Measurements from ENCODE around the genes HCFC1, OPN1MW and TKTL1.

DNA sequence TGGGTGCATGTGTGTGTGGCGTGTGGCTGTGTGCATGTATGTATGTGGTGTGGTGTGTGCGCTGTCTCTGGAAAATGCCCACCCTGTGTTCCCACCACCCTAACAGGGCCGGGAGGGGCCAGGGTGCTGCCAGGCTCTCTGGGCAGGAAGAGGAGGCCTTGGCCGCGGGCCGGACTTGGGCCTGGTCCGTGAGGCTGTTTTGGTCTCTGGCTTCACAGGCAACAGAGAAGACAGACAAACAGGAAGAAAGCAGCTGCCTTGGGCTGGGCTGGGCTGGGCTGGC is 977 bp upstream of the AVPR2 start:
- PRO-cap, 2 experiments = no peak in any of the 2 experiments
- RAMPAGE, long total RNA, 4 experiments = no peak in any of the 4 experiments

- PRO-cap, 2 experiments = no peak in any of the 2 experiments
- RAMPAGE, long total RNA, 4 experiments = no peak in any of the 4 experiments
Observed at GRCh38 chrX:153942700-153943132, 1.7 kb downstream of the RENBP start.

DNA sequence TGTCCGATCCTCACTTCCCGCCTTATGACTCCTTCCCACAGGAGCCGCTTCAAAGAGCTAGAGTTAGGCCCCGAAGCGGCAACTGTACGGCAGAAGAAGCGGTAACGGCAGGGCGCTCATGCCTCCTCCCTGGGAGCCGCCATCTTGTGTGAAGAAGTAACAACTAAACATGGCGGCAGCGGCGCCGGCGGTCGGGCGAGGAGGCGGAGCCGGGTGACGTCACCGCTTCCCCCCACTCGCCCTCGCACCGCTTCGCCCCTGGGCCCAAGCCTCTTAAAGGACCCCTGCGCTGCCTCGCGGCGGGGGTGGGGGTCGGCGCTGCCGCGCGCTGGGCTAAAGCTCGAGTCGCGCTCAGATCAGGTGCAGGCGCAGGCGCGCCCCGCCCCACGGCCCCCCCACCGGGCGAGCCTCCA is at the start of gene HCFC1:
Gene HCFC1, minus strand, starts transcription at position 150 of the 413 bp plus-strand sequence.
- PRO-cap, 2 experiments = peak in 1 of 2 experiments; most common plus-strand start position 276 of the sequence (in 1); most common minus-strand start position 150 of the sequence (in 1)
- RAMPAGE, long total RNA, 4 experiments = start-site peak on the minus strand in 3 of 4 experiments, centred at positions 153 to 162 of the sequence, 288 to 1,020 reads per replicate

DNA sequence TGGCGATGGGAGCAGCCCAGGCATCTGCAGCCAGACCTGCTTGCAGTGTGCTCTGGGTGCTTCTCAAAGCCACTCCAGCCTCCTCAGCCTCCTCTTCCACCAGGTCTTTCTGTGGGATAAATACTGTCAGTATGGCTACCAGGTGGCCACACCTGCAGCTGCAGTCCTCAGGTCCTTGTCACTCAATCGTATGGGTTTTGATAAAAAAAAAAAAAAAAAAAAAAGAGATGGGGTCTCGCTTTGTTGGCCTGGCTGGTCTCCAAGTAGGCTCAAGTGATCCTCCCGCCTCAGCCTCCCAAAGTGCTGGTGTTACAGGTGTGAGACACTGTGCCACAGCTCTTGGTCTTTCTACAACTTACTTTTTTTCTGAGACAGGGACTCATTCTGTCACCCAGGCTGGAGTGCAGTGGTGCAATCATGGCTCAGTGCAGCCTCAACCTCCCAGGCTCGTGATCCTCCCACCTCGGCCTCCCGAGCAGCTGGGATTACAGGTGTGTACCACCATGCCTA is 5.5 kb downstream of the IRAK1 start:
- PRO-cap, 2 experiments = no peak in any of the 2 experiments
- RAMPAGE, long total RNA, 4 experiments = no peak in any of the 4 experiments

DNA sequence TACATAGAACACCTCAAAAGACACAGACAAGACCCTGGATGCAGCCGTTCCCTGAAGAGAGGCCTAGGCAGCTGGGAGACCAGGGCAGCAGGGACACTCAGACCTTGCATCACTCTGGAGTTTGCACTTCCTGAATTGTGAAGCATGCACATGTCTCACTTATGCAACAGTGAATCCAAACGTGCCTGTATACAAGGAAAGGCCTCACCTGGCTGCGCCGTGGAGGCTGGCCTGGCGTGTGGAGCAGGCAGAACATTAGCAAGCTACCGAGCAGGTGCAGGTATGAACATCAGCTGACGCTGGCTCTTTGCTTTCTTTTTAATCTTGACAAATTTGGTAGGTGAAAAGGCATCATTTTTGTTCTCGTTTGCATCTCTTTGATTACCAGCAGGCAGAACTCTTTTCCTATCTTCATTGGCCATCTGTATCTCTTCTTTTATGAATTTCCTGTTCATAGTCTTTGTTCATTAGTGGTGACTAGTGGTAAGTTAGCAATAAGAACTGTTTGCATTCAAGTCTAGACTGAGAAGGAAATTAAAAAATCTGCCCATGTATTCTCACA is 37.1 kb upstream of the IRAK1 start:
- PRO-cap, 2 experiments = no peak in any of the 2 experiments
- RAMPAGE, long total RNA, 4 experiments = no peak in any of the 4 experiments

- PRO-cap, 2 experiments = peak in 2 of 2 experiments; most common plus-strand start chrX:154097162 (in 1); most common minus-strand start chrX:154097118 (in 1)
- RAMPAGE, long total RNA, 4 experiments = no peak in any of the 4 experiments
Observed at GRCh38 chrX:154096510-154097412, 756 bp downstream of the MECP2 start.

GRCh38 chrX:154116252-154116866 is 18.8 kb upstream of the MECP2 start:
- PRO-cap, 2 experiments = no peak in any of the 2 experiments
- RAMPAGE, long total RNA, 4 experiments = no peak in any of the 4 experiments

DNA sequence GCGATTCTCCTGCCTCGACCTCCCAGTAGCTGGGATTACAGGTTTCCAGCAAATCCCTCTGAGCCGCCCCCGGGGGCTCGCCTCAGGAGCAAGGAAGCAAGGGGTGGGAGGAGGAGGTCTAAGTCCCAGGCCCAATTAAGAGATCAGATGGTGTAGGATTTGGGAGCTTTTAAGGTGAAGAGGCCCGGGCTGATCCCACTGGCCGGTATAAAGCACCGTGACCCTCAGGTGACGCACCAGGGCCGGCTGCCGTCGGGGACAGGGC is at the start of gene OPN1MW:
Gene OPN1MW, plus strand, starts transcription at position 195 of the 265 bp plus-strand sequence.
- PRO-cap, 2 experiments = no peak in any of the 2 experiments
- RAMPAGE, long total RNA, 4 experiments = no peak in any of the 4 experiments

- PRO-cap, 2 experiments = no peak in any of the 2 experiments
- RAMPAGE, long total RNA, 4 experiments = no peak in any of the 4 experiments
Observed at GRCh38 chrX:154295545-154296012, at the start of gene TKTL1. Gene TKTL1, plus strand, starts transcription at chrX:154295795.

DNA sequence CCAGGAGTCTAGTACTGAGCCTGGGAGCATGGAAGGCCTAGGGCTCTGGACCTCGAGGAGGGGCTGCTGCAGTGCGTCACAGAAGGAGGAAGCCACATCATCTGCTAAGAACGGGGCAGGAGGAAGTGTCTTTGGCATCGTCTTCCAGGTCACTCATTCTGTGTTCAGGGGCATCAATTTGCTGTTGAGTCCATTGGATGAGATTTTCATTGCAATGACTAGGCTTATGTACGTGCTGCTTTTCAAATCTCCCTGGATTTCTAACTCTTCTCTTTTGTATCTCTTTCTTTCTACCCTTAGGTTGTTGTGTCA is 38.5 kb downstream of the TKTL1 start:
- PRO-cap, 2 experiments = no peak in any of the 2 experiments
- RAMPAGE, long total RNA, 4 experiments = no peak in any of the 4 experiments

DNA sequence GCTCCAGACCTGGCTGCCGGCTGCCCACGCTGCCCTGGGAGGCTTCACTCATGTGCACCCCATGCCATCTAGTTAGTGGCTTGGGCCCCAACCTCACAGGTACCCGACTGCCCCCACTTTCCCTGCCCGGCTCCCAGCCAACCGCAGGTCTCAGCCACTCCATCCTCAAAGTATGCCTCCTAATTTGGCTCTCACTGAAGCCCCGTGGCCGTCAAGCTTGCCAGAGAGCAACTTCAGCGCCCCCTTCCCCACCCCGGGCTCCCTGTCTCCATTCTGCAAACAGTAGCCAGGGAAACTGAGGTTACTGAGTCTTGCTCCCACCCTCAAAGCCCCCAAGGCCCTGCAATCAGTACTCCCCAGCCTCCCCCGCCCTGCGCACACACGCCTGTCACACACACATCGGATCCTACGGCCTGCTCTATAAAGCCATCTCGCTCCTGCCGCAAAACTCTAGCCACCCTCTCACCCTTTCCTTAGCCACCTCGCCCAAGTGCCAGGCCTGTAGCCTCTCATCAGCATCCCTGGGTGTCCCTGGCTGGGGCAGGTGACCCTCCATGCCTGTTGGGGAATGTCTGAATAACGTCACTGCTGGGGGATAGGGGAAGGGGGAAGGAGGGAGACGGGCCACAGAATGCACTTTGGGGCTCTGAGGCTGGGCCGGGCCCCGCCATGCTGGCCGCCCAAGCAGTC is 18.2 kb downstream of the FLNA start:
- PRO-cap, 2 experiments = no peak in any of the 2 experiments
- RAMPAGE, long total RNA, 4 experiments = no peak in any of the 4 experiments

DNA sequence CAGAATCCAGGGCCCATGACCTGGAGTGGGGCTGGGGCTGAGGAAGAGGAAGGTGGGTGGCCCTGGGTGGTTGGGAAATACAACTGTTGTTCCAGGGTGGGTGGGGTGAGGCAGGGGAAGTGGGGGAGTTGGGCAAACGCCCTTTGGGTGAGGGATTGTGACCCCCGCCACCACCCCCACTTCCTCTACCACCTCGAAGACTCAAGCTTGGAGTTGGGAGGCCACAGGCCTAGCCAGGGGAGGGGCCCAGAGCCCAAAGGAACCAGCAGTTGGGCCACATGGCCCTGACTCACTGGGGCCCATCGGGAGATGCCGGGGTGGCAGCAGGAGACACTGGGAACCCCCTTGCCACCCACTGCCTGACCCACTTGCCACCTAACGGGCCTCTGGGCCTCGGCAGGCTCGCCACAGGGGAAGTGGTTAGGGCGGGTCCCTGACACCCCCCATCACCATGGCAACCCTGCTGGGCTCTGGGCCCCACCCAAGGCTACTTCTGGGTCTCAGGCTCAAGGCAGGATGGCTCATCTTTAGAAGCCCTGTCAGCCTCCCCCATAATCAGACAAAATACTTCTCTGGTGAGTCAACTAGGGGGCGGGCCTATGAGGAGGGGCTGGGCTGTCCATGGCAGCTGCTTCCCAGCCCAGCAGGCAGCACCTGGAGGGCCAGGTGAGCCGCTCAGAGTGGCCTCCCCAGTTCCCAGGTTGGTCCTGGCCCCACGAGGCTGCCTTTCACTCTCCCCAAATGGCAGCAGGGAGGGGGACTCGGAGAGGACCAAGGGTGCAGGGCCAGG is 5.7 kb downstream of the FLNA start:
- PRO-cap, 2 experiments = peak in 2 of 2 experiments; most common plus-strand start position 646 of the sequence (in 2); most common minus-strand start position 409 of the sequence (in 1)
- RAMPAGE, long total RNA, 4 experiments = no peak in any of the 4 experiments

DNA sequence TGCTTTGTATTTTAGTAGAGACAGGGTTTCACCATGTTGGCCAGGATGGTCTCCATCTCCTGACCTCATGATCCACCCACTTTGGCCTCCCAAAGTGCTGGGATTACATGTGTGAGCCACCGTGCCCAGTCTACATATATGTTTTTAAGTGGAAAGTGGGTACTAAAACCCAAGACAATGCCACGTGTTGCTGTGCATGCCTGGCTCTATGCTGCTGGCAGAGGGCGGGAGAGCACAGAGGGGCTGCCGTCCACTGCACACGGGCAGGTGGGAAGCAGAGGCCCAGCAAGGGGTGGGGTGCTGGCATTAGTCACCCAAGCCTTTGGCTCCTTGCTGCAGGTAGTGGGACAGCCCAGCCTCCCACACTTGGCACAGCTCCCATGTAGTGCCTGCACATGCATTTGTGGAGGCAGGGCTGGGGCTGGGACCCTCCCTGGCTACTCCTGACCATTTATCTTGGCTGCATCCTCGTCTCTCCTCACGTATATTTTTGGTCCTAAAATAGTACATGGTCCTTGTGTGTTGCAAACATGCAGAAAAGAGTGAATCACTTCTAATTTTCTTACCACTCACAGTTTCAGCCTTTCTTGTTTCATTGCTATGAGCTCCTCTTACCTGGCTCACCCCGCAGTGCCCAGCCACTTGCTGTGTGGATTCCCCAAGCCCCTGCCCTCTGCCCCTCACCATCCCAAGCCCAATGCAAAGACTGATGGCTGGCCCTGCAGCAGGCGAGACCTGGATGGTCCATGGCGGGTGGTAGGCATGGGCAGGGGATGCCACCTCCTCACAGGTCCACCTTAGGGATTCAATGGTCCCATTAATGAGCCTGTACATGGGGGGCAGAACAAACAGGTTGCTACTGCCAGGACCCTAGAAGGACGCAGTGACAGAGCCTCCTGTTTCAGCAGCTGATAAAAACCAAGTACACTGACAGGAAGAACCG is 3.7 kb downstream of the EMD start:
- PRO-cap, 2 experiments = no peak in any of the 2 experiments
- RAMPAGE, long total RNA, 4 experiments = no peak in any of the 4 experiments

DNA sequence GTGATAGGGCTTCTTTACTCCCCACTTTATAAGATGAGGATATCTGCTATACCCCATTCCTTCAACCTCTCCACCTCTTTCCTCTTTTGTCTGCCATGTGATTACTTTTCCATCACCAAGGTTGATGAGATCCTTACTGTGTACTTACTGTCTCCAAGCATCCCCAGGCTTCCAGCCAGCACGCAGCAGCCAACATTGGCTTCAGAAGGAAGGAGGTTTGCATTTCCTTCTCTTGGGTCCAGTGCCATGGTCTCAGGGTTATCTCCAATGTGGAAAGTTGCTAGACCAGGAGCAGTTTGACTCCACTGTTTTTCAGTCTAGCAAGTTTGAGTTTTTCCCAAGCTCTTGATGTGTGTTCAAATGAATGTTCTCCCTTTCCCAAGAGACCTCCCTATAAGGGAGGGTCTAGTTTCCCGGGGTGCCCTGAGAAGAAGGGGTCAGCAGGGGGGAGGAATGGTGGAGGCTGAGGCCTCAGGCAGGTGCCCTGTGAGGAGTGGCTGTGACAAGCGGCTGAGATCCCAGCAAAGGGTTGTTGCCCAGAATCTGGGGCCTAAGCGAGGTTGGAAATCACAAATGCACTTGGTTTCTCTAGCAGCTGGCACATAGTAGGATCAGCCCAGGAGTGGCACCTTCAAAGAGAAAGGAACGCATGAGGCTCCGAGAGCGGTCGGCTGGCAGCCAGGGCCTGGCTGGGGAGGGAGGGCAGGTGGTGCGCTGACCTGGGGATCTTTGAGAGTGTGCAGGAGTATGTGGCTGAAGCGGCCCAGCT is 7.2 kb downstream of the TAFAZZIN start:
- PRO-cap, 2 experiments = no peak in any of the 2 experiments
- RAMPAGE, long total RNA, 4 experiments = no peak in any of the 4 experiments

DNA sequence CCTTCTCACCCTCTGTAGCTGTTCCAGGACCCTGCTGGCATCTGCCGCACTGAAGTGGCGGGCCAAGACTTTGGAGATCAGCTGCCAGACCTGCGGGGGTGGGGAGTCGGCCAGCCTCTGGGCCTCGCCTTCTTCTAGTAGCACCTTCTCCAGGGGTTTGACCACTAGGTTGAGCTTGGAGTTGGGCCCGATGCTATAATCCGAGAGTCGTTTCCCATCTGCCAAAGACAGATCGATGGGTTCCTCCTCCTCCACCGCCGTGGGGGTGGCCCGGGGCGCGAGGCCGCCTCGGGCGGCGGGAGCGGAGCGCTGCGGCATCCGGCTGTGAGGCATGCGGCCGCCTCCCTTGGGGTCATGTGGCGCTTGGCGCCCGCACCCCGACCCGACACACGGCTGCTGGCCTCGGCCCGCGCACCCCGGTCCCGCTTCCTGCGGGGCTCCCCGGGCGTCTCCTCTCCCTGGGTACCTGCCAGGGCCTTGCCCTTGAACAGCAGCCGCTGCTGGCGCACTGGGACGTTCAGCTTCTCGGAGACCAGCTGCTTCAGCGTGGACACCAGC is 574 bp downstream of the UBL4A start:
- PRO-cap, 2 experiments = peak in 1 of 2 experiments; most common plus-strand start position 355 of the sequence (in 1)
- RAMPAGE, long total RNA, 4 experiments = no peak in any of the 4 experiments

DNA sequence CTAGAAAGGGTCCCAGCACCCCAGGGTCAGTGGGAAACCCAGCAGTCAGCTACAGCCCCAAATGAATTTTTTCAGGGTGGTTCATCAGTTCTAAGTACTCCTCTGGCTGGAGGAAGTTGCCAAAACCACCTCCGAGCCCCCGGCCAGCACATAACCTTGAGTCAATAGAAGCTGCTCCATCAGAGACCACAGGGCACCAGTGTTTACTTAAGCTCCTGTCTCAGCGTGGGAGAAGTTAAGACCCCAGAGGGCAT is 18.3 kb downstream of the GAB3 start:
- PRO-cap, 2 experiments = no peak in any of the 2 experiments
- RAMPAGE, long total RNA, 4 experiments = no peak in any of the 4 experiments

DNA sequence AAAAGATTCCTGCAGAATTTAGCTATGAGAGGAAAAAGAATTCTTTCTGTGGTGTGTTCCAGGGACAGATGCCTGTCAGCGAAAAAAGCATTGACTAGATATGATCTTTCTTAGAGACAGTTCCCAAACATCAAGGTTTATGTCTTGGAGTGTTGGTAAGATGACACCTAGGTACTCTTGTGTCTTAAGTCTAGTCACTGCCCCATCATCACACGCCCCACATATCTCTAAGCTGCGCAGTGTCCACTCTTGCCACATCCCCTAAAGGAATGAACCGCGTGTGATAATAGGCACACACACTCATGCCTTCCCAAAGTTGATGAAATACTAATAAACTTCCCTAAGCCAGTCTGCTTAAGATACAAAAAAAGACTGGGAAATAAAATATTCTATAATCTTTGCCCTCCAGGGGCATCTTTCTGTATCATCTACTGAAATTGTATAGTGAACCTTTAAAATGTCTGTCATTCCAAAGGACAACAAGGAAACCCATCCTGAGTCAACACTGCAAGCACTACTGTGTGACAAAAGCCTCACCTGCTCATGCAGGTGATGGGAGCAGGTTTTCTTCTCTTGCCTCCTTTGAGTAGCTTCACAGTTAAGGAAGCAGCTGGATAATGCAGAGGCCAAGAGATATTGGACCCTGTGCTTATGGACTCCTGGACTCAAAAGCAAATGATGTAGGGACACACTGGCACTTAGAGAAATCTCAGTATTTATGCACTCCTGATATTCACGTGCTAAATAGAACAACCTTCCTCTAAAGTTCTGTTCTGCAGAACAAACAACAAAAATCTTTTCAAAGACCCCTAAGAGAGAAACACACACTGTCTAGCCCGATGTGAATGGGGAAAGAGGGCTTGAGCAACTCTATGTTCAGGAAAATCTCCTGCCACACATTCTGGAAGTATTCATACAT is 1.7 kb downstream of the GAB3 start:
- PRO-cap, 2 experiments = no peak in any of the 2 experiments
- RAMPAGE, long total RNA, 4 experiments = no peak in any of the 4 experiments

DNA sequence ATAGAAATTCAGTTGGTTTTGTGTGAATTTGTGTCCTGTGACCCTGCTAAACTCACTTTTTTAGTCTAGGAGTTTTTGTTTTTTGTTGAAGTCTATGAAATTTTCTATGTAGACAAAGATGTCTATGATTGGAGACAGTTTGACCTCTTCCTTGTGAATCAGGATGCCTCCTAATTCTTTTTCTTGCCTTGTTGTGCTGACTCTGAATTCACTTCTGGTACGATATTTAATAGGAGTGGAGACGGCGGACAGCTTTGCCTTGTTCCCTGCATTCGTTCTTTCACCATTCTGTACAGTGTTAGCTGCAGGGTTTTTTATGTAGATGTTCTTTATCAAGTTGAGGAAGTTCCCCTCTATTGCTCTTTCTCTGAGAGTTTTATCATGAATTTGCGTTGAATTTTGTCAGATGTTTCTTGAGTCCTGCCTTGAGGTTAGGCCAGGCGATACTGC is 21.0 kb downstream of the CMC4 start:
- PRO-cap, 2 experiments = no peak in any of the 2 experiments
- RAMPAGE, long total RNA, 4 experiments = no peak in any of the 4 experiments

DNA sequence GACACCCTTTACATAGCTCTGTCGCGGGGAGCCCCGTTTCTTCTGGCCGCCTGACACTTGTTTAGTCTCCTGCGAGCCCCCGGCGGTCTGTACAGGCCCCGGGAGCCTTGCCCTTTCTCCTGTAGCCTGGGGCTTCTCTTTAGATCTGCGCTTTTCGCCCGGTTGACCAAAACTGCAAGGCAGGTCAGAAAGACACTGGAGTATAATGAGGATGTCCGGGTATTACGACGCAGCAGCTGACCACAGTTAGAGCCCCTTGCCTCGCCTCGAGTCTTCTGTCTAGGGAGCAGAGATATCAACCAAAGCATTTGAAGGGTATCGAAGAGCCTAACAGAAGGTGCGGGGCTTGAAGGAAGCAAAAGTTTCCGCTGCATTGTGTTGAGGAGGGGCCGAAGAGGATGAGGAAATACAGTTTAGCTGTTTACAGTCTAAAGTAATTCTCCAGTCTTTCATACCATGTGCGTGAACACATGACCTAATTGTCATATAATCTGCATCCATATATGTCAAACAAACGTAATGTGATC is 525 bp downstream of the BRCC3 start:
- PRO-cap, 2 experiments = peak in 1 of 2 experiments; most common minus-strand start position 176 of the sequence (in 1)
- RAMPAGE, long total RNA, 4 experiments = no peak in any of the 4 experiments

DNA sequence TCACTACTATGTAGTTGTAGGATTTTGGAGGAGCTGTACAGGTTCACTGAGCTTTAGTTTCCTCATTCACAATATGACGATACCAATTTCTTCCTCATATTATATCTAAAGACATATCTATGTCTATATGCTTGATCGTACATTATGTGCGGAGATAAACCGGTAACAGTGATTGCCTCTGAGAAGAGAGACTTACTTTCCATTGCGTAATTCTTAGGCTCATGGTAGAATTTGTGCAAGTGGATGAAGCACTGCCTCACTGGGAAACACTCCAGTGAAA is 888 bp upstream of the VBP1 start:
- PRO-cap, 2 experiments = no peak in any of the 2 experiments
- RAMPAGE, long total RNA, 4 experiments = no peak in any of the 4 experiments